HT1080 (cell line): ENCODE data around the genes COMMD2 and ANKUB1.

GRCh38 chr3:148990186-148990924, 985 bp upstream of the GYG1 start:
RAMPAGE:
- cytosol, long total RNA = no peak
- long total RNA = no peak
- nucleus, long total RNA = no peak

RAMPAGE:
- cytosol, long total RNA = no peak
- long total RNA = no peak
- nucleus, long total RNA = no peak
These were observed 15.7 kb downstream of the HPS3 start for GRCh38 chr3:149145165-149145516.

DNA sequence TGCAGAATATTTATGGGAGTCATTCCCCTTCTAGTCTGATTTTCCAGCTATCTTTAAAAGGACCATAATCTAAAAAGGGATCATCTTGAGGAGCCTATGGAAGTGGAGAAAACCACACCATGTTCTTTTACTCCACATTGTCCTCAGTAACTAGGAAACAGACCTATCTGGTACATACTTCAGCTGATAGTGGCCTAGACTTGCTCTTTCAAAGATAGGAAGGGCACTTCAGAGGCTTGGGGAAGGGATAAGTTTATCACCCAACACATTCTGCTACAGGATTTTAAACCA, 35.5 kb downstream of the CP start:
RAMPAGE:
- cytosol, long total RNA = no peak
- long total RNA = no peak
- nucleus, long total RNA = no peak

DNA sequence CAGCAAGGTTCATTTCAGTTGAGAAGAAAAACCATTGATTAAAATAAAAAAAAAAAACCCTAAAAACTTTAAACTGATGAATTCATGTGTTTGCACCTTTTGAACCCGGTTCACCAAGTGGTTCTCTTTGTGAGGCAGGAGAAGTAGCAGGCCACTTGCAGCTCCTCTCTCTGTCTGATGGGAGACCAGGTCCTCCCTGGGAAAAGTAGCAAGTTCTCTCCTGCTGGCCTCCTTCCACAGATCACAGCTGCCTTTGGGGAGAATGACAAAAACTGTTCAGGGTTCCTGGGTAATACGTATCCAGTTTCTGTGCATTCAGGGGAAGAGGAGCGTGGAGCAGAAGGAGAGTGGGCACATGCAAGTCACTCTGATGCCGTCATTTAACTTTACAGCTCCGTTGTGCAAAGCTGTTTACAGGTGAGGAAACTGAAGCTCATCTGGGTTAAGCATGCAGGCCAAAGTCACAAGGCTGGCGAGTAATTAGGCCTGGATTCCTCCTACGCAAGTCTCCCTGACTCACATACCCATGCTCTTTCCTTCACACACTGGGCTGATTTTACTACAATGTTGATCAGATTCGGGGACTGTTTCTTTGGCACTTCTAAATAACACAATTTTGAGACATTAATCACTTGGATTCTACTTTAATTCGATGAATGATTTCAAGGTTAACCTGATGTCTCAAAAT, 7.4 kb upstream of the TM4SF1 start:
RAMPAGE:
- cytosol, long total RNA = no peak
- long total RNA = no peak
- nucleus, long total RNA = no peak

DNA sequence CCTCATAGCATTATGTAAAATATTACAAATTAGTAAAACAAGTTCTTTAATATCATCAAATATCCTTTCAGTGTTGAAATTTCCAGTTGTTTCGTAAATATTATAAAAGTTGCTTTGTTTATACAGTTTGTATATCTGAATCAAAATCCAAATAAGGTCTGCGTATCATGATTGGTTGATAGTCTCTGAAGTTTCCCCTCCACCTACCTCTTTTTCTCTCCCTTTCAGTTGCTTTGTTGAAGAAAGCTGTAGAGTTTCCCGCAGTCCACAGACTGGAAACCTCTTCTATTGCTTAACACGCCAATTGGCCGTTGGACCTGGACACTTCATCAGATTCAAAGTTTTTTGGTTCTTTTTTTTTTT, 14.4 kb upstream of the TM4SF1 start:
RAMPAGE:
- cytosol, long total RNA = no peak
- long total RNA = no peak
- nucleus, long total RNA = no peak

DNA sequence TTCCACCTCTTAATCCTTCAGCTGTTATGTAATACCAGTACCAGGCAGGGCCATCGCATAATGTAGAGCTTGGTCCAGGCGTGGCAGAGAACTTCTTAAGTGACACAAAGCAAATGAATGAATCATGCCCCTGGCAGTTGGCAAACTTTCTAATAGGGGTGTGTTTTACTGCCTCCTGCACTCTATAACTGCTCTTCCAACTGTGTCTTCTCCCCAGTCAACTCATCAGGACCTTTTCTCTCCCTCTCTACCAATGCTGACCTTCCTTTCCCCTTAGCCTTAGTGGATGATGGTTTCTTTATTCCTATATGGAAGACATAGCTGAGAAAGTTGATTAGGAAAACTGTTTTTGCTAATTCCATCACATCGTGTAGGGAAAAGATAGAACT, 745 bp upstream of the TM4SF4 start:
RAMPAGE:
- cytosol, long total RNA = no peak
- long total RNA = no peak
- nucleus, long total RNA = no peak

GRCh38 chr3:149531417-149532048, 57.0 kb downstream of the TM4SF4 start:
RAMPAGE:
- cytosol, long total RNA = no peak
- long total RNA = no peak
- nucleus, long total RNA = no peak

DNA sequence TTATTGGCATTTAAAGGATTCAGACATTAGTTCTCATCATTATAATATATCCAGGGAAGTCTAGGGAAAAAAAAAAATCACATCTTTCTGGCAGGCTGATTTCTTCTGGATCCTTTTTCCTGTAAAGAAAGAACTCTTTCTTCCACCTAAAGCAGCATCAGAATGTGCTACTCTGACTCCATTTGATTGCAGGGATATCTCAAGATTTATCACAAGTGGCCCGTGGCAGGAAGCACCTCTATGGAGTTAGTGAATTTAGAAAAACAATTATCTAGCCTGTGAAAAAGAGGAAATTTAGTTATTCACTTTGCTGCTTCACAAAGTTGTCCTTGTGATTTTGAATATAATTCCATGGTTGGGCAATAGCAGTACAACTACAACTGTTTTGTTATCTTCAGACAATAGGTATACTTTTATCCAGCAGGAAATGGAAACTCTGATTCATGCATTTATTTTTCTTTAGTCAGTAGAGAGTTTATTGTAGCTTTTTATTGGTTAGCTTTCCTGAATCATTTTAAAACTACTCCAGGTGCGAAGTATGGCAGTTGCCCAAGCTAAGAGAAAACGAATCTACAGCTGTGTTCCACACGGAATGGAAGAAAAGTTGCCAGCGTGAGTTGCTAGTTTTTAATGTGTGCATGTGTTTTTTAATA, 80.2 kb downstream of the TM4SF4 start:
RAMPAGE:
- cytosol, long total RNA = no peak
- long total RNA = no peak
- nucleus, long total RNA = no peak

DNA sequence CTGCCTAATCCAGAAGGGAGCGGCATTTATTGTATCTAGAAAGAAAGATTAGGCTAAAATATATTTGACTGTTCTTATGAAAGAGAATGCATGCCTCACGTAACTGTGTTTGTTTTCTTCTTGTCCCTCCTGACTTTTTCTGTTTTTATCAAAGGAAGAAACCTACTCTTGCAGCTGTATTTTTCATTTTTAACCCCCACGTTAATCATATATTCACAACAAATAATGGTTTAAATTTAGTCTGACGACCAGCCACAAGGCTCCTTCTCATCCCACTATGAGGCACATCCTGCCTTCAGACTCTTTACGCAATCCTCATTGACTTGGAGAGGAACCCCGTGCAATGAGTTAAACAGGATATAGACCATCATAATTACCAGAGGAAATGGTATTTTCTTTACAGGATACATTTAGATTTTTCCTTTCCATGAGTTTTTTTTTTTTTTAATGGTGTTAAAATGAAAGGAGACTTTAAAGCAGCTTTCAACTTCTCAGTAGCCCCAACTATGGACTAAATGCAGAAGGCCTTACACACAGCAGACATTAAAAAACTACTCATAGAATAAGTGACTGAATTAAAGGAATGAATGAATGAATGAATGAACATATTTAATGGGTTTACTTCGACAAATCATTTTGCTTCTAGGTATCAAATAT, 68.5 kb downstream of the WWTR1 start:
RAMPAGE:
- cytosol, long total RNA = no peak
- long total RNA = no peak
- nucleus, long total RNA = no peak

RAMPAGE:
- cytosol, long total RNA = no peak
- long total RNA = no peak
- nucleus, long total RNA = no peak
These were observed 42.3 kb downstream of the WWTR1 start for GRCh38 chr3:149615467-149615916.

DNA sequence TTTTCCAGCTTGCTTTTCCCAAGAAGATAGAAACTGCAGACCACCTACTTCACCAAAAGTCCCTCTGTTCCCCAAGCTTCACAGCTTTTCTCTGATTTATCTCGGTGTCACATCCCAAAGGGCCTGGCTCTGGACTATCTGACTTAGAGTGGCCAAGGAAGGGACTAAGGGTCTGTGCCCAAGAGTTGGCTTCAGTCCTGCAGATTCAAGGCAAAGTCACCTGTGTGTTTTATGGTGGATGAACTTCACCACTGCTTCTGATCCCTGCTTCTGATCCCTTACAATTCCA, 1.5 kb downstream of the WWTR1 start:
RAMPAGE:
- cytosol, long total RNA = no peak
- long total RNA = no peak
- nucleus, long total RNA = no peak

DNA sequence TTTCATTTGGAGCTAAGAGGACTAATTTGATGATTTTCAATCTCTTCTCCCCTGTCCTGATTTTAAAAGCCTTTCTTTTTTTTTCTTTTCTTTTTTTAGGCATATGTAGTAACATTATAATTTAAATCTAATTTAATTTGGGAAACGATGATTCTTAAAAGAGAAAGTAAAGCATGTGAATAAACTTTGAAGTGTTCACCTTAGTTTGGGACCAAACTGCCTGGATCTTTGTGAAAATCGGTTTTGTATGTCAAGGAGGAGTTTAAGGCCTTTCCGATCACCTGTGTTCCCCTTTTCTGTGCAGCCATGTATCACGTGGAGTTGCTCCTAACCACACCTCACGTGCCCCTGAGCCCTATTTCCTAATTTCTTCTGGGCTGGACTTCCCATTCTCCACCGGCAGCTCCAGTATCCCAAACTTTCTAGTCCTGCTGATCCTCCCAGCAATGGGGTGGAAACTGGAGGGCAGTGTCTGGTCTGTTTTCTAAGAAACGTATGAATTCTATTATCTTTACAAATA, 43.3 kb upstream of the WWTR1 start:
RAMPAGE:
- cytosol, long total RNA = no peak
- long total RNA = no peak
- nucleus, long total RNA = no peak

GRCh38 chr3:149751796-149753080, at the start of gene COMMD2:
COMMD2 (minus strand) TSS chr3:149752489.
RAMPAGE:
- cytosol, long total RNA = start-site peak on the minus strand at chr3:149752448-149752498, 2,449 and 1,851 reads in 2 replicates
- long total RNA = start-site peak on the minus strand at chr3:149752447-149752492, 1,643 reads
- nucleus, long total RNA = no peak

GRCh38 chr3:149792385-149792844, at the start of gene ANKUB1:
ANKUB1 (minus strand) TSS chr3:149792554.
RAMPAGE:
- cytosol, long total RNA = no peak
- long total RNA = no peak
- nucleus, long total RNA = no peak

RAMPAGE:
- cytosol, long total RNA = no peak
- long total RNA = no peak
- nucleus, long total RNA = no peak
These were observed 47.5 kb downstream of the RNF13 start for GRCh38 chr3:149860156-149861220.

RAMPAGE:
- cytosol, long total RNA = no peak
- long total RNA = no peak
- nucleus, long total RNA = no peak
These were observed 159 bp downstream of the PFN2 start for GRCh38 chr3:149970682-149970789.

DNA sequence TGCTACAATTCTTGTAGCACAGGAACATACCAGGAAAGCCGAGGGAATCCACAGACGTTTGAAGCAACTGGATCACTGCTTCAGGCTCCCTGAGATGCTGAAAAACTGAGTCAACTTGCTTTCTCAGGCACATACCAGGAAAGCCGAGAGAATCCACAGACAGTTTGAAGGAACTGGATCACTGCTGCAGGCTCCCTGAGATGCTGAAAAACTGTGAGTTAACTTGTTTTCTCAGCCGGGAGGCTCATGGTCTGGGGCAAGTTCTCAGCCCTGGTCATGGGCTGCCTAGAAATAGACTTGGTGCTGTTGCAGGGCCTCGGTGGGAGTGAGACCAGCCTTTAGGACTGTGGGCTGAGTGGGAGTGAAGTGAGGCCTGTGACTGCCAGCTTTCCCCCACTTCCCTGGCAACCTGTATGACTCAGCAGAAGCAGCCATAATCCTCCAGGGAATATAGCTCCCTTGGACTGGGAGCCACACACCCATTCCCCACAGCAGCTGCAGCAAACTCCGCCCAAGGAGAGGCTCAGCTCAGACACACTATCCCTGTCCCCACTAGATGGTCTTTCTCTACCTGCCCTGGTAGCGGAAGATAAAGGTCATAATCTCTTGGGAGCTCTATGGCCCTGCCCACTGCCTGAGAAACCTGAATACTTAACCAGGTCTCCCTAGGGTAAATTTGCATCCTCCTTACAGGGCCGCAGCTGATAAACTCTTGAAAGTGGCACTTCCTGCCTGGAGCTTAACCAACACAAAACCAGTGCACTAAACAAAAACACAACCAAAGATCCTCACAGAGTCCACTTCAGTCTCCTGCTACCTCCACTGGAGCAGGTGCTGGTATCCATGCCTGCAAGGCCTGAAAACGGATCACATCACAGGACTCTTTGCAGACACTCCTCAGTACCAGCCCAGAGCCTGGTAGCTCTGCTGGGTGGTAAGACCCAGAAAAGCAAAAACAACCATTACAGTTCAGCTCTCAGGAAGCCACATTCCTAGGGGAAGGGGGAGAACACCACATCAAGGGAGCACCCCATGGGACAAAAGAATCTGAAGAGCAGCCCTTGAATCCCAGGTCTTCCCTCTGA, 52.1 kb upstream of the PFN2 start:
RAMPAGE:
- cytosol, long total RNA = no peak
- long total RNA = no peak
- nucleus, long total RNA = no peak

DNA sequence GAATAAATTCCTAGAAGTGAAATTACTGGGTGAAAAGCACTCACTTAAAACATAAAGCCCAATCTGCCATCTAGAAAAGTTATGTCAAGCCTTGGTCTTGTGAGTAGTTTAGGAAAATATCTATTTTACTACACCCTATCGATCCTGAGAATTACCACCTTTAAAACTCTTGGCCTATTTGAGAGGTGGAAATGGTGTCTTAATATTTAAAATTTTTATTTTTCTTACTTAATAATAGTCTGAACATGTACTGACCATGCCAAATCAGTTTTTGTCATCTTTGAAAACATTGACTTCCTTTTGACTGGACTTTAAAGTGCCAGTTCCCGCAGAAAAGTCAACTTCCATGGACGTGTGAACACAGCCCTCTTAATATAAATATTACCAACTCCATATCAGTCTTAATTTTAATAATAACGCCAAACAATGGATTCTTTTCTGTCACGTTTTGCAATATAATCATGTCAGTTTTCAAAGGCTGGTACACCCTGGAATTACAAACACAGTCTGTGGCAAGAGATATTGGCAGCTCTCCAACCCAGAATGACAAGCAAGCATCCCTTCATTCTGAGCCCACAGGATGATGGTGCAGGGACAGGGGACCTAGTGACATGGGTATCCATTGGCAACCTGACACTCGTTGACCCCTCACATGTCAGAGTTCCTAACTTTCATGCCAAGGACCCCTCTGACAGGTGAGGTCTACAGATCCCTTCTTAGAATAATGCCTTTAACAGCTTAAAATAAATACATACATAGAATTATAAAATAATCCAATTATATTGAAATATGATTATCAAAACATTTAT, 154.6 kb upstream of the TSC22D2 start:
RAMPAGE:
- cytosol, long total RNA = no peak
- long total RNA = no peak
- nucleus, long total RNA = no peak

DNA sequence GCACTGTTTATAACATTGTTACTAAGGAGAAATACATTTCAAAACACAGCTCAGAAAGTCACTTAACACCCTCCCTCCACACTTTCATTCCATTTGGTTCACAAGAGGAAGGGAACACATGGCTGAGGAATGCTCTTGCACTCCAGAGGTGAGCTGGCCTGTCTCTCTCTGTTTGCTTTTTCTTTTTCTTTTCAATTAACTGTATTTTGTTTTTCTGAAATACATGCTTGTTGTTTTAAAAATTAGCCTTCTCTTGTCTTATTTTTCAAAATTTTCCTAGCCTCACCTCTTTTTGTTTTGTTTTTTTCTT, 48.6 kb upstream of the TSC22D2 start:
RAMPAGE:
- cytosol, long total RNA = no peak
- long total RNA = no peak
- nucleus, long total RNA = no peak

DNA sequence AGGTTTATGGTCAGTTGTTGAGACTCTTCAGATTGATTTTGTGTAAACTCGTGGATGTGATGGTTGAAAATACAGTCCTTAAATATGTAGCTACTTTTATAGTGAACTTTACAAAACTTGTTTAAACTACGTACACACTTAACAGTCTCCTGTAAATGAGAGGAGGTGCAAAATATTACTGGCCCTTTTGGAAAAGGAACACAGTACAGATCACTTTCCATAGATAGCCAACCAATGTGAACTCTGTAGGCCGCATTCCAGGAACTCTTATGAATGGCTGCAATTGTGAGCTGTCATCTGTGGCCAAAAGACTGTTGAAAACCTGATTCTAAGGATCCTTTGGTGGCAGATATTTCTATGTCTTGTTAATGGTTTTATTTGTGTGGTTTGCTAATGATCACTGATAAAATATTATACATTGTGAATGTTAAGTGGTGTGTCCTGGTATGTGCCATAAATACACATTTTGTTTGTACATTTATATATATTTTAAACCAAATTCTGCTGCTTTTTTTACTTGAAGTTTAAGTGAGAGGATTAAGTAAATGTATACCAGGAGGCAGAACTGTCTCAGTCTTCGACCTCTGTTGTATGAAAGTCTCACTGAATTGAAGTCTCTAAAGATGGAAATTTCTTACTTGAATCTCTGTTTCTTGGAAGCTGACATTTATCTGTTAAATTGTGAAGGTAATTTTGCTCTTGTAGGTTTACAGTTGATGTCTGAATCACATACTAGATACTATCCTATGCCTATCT, 6.3 kb downstream of the TSC22D2 start:
RAMPAGE:
- cytosol, long total RNA = no peak
- long total RNA = no peak
- nucleus, long total RNA = no peak